Left lung (tissue), 1 donor: Measurements from ENCODE around the gene EYS.

DNA sequence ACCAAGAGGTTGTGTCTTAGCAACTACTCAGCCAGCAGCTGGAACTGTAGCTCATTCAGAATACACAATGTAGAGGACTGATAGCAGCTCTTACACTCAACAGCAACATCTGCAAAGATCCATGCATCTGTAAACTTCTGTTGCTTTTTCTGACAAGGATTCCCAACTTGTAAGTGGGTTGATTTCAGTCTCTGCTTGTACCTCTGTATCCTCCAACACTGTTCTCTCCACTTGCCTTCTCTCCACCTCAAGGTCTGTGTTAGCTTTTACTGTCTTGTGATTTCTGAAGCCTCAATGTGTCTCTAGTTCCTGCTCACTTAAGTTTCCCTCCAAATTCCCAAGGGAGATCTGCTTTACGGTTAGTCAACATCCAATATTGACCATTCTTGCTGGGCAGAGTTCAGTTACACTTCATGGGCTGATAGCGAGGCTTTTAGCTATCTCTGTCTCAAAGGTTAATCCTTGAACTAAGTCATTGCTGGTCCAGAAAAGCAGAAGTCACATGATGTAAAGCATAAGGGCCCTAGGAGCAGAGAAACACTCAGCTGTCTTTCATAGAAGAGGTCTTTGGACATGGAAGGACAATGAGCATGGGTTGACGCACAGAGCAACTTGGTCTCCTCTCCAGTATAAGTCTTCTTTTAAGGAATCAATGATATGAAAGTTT is 71.7 kb upstream of the LGSN start:
- PRO-cap, result no peak

GRCh38 chr6:63439977-63440426 is 120.2 kb upstream of the LGSN start:
- PRO-cap, result no peak

DNA sequence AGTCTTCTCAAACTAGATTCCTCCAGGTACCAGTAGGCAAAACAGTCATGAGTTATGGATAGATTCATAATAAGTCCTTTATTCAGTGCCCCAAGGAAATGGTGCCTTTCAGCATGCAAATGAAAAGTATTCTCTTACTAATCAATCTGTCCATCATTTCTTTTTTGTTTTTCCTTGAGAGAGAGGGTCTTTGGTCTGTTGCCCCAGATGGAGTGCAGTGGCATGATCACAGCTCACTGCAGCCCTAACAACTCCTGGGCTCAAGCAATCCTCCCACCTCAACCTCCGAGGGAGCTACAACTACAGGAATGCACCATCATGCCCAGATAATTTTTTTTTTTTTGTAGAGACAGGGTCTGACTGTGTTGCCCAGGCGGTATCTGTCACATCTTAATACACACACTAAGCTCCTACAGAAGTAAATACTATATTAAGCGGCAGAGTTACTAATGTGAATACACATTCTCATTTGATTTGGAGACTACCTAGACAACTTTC is 7.4 kb upstream of the PTP4A1 start:
- PRO-cap, result no peak

DNA sequence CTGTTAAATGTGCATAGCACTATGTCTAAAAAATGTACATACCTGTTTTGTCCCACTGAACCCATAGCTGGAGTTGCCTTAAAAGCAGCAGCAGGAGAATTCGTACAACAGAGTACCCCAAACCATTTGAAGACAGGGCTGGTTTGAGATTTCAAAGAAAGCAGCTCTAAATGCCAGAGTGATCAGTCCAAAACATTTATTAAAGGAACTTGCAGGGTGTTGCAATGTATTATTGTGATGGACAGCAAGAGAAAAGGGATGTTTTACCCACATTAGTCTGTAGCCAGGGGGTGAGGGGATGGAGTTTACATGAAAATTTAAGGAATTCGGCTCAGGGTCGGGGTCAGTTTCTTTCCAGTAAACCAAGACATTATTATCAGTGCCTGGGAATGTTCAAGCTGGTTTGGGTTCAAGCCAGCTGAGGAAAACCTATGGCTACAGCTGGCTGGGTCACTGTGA is 6.2 kb upstream of the PTP4A1 start:
- PRO-cap, result no peak

DNA sequence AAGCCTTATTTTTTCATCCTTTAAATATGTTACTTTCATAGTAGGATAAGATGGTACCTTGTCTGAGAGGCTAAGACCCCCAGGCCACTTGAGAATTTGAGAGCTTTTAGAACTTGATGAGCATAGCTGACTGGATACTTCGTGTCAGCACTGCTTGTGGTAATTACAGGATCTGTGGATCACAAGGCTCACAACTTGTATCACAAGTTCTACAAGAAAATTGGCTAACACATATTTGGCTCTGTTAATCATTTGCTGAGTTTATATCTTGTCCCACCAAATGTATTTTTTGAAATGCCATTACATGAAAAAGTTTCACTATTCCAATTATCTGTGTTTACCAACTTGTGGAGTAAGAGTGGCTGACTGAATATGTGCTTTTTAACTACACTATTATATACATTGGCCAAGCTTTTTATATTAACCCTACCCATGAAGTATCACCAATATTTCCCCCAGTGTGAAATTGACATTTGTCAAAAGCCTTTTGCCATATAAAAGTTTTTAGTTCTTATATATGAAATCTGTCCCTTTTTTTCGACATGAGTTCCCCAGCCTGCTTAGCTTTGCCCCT is 1.8 kb upstream of the PTP4A1 start:
- PRO-cap, result no peak

GRCh38 chr6:63579935-63580783 is 7.9 kb downstream of the PTP4A1 start:
- PRO-cap, result no peak

GRCh38 chr6:63581268-63581563 is 8.9 kb downstream of the PTP4A1 start:
- PRO-cap, result no peak

GRCh38 chr6:63961376-63961908 is 325.8 kb downstream of the PHF3 start:
- PRO-cap, result no peak

- PRO-cap, result no peak
Measured at GRCh38 chr6:64302006-64302308, 666.4 kb downstream of the PHF3 start.

DNA sequence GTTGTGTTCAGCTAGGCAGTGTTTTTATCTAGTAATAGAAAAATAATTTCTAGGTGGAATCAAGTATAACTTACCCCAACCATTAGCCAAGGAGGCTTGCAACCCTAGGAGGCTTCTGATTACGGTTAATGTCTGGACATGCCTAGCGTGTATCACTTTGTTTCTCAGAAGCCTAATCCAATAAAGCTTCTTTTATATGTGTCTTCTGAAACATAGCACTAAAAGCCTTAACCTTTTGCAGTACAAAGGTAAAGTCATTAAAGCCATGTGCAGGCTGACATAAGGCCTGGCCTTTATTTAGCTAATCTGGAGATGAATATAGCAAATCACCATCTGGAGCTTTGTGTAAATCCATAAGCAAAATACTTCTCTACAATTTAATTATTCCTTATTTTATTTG is at the start of gene EYS:
Gene EYS (minus strand): TSS at position 166 of the 400 bp plus-strand sequence.
- PRO-cap, result no peak

DNA sequence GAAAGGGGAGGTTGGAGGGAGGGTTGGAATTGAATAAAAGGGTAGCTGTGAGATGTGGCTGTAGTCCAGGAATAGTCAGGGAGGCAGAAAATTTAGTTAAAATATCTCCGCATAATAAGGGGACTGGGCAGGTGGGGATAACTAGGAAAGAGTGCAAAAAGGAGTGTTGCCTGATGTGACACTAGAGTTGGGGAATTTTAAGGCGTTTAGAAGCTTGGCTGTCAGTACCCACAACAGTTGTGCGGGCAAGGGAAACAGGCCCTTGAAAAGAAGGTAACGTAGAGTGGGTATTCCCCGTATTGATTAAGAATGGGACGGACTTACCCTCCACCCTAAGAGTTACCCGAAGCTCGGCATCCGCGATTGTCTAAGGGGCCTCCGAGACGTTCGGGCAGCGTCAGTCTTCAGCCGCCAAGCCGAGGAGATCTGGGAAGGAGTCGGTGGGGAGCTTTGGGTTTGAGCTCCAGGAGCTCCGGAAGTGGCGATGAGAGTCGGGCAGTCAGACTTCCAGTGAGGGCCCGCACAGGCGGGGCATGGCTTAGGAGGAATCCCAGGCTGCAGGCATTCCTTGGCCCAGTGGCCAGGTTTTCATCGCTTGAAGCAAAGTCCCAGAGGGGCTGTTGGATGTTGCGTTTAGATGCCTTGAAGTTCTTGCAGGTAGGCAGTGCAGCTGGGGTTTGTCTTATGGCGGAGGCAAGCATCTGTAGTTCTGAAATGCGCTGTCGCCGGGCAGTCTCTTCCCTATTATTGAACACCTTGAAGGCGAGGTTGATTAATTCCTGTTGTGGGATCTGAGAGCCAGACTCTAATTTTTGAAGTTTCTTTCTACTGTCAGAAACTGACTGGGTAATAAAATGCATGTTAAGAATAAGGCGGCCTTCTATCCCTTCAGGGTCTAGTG is 748.2 kb upstream of the ADGRB3 start:
- PRO-cap, result no peak

DNA sequence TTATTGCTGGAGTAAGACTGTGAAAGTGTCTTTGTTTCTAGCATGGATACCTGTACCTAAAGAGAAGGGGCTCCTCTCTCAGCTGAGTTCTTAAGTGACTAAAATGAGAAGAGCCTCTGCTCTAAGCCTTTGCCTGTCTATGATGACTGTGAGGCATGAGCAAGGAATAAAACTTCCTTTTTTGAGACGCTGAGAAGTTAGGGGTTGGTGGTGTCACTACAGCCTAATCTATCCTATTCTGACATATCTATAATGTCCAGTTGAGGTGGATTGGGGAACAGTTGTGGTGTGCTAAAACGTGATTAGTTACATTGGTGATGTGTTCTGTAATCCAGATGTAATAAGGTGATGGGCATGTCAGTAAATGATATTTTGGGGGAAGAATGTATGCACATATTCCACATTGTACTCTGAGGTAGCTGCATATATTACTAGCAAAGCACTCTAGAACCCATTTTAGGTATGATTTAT is 18.0 kb downstream of the ADGRB3 start:
- PRO-cap, result no peak

DNA sequence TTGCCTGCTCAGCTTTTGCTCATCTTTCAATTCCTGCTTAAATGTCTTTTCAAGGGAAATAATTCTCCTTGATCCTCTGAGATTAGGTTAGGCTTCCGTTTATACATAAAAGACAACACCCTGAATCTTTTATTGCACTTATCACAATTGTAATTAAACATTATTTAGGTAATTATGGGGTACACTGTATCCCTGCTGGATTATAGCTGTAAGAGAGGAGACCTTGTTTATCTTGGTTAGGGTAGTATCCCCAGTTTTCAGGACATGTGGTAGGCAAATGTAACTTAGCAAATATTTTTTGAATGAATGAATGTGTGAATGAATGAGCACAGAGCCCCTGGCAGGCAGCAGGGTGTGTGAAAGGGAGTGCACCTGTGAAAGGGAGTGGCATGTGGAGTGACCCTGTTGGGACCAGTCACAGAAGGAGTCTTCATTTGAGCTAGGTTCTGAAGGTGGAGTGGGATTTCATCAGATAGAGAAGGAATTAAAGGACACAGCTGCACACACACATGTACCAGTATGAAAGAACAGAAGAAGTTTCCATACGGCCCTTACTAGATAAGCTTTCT is 4.8 kb downstream of the SMAP1 start:
- PRO-cap, result no peak

DNA sequence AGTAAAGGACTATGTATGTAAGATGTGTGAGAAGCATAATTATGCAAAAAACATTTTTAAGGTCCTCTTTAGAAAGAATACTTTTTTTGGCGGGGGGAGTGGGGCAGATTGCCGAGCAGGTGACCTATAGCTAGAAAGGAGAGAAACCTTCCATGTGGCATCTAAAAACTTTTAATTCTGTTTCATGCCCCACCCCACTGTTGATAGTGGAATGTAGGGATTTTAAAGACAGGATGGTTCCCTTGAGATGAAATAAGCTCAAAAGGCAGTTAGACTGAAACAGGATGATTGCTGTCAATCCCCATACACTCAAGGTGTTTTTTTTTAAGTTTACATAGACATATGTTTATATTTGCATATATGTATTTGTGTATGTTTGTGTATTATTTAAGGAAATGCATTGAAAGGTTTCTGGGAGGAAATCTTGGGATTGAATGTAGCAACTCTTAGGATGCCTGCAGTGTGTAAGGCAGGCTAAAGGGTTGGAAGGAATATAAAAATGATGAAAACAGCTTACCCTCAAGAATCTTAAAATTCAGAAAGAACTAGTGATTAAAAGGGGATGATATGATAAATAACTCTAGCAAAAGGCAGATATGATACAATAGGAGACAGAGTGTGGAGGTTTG is 141.3 kb downstream of the B3GAT2 start:
- PRO-cap, result no peak

GRCh38 chr6:70864376-70864768 is 92.5 kb downstream of the B3GAT2 start:
- PRO-cap, result no peak

DNA sequence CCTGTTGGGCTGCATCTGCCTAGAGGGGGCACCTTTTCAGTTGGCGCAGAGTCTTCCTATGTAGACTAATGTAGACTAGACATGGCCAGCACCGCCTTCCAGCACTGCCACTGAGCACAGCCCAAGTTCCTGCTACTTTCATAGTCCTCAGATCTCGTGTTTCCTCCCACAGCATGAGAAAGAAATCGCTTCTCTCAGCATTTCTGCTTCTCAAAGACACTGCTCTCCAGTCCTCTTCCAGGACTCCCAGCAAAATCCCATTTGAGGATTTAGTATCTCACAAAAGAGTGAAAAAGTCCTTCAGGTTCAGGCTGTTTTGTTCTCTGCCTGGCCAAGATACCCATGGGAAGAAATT is 35.6 kb downstream of the OGFRL1 start:
- PRO-cap, result unidirectional peak, minus-strand start at position 112 of the sequence

- PRO-cap, result no peak
Measured at GRCh38 chr6:71478475-71479513, 190.2 kb downstream of the OGFRL1 start.

- PRO-cap, result no peak
Measured at GRCh38 chr6:72217967-72218479, 331.7 kb downstream of the RIMS1 start.

DNA sequence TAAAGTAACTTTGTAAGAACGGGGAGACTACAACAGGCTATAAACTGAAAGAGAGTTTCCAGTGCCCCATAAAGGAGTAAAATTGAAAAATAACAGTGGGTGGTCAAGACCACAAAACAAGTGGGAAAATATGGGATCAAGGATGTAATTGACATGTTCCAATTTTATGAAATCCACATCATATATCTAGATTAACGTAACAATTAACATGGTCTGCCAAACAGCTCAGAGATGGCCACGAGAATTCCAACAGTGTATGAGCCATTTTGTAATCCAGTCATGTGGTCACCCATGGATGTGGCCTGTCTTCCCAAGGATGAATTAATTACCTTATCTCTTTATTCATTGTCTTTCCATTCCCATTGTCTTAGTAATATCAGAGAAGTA is 194.6 kb downstream of the KCNQ5 start:
- PRO-cap, result unidirectional peak, plus-strand start at position 239 of the sequence

- PRO-cap, result no peak
Measured at GRCh38 chr6:73308839-73309358, 45.2 kb downstream of the DPPA5 start.